Cytotoxic T cell (primary cell): Measurements from ENCODE around the genes RGS6 and RBM25.

DNA sequence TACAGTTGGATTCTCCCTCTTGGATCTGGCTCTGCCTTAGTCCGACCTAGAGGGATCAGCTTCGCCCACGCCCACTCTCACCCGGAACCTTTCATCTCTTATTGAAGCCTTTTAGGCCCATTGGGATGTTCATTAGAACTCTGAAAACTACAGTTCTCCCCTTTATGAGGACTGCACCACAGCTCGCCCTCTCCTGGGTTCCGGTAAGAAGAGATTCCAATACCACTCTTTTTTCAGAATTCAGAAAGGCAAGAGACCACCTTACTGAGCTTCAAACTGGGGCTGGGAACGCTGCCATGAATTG, 728 bp upstream of the MAP3K9 start:
- PRO-cap, 2 experiments = no peak in any of the 2 experiments

DNA sequence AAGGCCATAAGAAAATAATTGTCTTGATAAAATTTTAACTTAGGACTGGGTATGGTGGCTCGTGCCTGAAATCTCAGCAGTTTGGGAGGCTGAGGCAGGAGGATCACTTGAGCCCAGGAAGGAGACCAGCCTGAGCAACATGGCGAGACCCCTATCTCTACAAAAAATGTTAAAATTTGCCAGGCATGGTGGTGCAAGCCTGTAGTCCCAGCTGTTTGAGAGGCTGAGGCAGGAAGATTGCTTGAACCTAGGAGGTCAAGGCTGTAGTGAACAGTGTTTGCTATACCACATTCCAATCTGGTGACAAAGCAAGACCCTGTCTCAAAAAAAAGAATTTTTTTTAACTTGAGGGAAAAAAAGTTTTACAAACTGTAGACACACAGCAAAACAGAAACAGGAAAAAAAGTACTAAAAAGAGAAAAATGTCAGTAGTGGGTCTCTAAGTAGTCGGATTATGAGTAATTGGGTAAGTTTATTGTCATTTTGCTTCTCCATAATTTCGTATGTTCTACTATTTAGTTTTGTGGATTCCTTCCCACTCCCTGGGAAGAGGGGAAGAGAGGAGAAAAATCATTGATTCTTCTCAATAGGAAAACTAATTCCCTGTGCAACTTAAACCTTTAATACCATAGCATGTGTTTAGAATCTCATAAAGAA, 2.4 kb upstream of the MAP3K9 start:
- PRO-cap, 2 experiments = no peak in any of the 2 experiments

DNA sequence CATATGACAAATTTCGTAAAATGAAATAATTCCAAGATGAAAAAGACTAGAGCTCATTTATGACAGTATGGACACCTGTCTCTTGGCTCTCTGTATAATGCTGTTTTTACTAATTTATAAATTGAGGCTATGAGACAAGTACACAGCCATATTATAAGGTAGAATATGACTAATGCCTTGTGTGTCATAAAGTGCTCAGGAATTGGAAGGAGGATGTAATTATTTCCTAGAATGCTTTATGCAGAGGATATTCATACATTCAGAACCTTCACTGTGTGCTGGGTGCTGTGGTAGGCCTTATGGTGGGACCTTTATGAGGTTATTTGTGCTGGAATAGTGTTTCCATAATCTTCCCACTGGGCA, 13.3 kb downstream of the PCNX1 start:
- PRO-cap, 2 experiments = no peak in any of the 2 experiments

DNA sequence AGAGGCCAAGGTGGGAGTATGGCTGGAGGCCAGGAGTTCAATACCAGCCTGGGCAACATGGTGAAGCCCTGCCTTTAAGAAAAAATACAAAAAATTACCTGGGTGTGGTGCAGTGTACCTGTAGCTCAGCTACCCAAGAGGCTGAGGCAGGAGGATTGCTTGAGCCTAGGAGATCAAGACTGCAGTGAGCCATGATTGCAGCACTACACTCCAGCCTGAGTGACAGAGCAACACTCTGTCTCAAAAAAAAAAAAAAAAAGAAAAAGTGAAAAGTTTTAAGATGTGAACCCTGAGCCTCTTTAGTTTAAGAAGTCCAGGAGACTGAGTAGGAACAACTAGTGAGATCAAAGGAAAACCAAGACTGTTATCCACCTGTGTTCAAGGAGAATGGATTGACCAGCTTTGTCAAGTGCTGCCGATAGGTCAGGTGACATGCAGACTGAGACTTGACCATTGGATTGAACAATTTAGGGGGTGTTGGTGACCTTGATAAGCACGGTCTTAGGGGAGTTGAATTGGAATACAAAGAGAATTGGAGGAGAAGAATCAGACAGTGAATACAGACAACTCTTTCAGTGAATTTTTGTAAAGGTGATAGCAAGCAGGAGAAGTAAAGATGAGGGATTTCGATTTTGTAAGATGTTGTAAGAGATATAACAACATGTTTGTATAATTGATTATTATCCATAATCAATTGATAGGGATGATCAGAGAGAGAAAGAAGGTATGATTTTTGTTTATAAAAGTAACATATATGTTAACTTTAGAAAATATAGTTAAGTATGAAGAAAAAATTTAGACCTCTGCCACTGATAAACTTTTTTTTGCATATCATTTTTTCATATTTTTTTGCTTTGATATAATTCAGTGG, 66.0 kb downstream of the PCNX1 start:
- PRO-cap, 2 experiments = no peak in any of the 2 experiments

DNA sequence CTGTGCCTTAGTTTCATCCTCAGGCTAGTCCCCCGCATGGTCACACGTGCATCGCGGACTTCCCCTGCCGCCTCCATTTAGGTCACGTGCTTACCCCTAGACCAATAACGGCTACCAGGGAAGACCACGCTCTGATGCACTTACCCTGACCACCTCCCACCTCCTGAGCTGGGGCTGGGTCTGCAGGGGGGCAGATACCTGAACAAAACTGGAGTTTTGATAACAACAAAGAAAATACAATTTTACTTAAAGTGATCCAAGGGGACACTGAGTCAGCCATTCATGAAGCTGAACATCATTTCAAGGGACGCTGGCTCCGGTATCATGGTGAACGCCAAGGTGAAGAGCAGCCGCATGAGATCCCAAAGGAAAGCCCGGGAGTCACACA, 138.9 kb upstream of the SIPA1L1 start:
- PRO-cap, 2 experiments = no peak in any of the 2 experiments

DNA sequence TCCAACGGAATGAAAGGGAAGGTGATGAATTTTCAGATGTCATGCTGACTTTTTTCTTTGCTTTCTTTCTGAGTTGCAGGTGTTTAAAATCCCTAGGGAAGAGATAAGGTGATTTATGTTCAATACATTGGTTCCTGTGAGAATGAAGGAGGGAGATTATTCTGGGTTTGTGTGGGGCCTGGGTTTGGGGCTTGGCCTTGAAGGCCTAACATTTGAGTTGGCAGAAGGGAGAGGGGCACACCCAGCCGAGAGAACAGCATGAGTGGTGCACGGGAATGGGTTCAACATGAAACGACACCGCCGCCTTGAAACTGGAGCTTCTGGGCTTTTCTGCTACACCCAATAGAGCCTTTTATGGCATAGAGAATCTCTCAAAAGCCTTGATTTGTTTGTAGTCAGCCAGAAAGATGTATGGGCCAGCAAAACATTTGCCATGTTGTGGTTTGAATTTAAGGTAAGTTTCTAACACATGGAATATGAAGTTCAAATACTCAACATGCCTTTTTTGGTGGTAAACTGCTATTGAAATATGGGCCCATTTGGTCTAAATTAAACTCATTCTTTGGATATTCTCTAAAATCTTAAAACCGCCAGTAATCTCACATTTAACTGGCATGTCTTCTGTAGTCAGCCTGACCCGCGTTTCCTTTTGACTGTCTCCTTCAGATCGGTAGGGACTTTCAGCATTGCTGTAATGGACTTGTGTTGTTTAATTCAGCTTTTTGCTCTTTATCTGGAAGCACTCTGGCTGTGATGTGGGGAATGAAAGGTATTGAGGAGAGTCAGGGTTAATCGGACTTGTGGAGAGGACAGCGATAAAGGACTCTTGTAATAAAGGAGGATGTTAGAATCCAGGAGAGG, 64.1 kb downstream of the SIPA1L1 start:
- PRO-cap, 2 experiments = no peak in any of the 2 experiments

DNA sequence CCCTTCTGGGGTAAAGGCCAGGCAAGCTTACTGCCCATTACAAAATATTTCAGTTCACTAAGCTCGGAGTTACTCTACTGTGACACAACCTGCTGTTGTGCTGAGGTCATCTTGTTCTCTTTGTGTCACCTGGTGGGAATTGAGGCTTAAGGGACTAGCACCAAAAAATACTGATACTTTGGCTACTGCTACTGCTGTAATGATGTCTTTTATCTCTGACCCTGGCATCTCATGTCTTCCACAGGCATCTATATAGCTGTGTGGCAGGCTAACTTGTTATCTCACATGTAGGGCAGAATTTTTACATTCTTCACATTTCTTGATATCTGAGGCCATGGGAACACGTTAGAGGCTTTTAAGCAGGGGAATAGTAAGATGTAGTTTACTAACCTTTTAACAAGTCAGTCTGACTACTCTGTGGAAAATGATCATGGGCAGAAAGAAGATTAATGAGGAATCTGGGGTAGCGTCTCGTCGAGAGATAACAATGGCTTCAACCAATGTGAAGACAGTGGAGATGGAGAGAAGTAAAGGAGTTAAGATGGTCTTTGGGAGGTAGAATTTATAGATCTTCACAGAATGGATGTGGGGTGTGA, 85.4 kb downstream of the SIPA1L1 start:
- PRO-cap, 2 experiments = no peak in any of the 2 experiments

GRCh38 chr14:71678670-71679342, 253.4 kb upstream of the RGS6 start:
- PRO-cap, 2 experiments = no peak in any of the 2 experiments

- PRO-cap, 2 experiments = no peak in any of the 2 experiments
Observed at GRCh38 chr14:71931872-71932864, at the start of gene RGS6. Gene RGS6, plus strand, starts transcription at chr14:71932429.

DNA sequence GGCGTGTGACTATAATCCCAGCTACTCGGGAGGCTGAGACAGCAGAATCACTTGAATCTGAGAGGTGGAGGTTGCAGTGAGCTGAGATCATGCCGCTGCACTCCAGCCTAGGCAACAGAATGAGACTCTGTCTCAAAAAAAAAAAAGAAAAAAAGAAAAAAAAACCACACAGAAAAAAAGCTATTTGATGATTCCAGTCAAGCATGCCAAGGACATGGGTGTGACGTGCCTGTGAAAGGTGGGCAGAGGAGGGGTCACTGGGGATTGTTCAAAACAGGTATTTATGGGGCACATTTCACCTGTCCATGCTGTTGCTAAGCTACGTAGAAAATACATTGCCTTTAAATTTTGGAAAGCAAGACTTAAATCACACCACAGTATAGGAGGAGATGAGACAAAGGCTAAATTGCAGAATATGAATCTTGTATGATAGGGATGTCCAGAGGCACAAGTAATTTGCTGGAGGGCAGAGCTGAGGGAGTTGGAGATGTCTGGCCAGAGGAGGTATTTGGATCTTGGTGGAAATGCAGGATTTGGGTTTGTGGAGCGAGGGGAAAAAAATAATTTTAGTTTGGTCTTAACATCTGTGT, 416.1 kb downstream of the DPF3 start:
- PRO-cap, 2 experiments = no peak in any of the 2 experiments

DNA sequence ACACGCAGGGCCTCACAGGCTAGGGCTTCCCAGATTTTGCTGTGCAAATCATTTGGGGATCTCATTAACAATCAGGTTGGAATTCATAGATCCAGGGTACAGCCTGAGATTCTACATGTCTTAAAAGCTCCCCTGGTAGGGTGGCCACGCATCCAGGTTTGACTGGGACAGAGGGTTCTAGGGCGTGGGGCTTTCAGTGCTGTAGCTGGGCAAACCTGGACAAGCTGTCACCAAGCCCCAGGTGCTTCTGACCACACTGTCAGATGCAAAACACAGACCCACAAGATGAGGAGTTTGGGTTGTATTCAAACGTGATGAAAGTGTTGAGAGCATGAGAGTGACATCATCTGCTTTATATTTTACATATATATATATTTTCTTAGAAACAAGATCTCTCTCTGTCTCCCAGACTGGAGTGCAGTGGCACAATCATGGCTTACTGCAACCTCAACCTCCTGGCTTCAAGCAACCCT, 210.2 kb downstream of the DPF3 start:
- PRO-cap, 2 experiments = peak in 1 of 2 experiments; most common minus-strand start position 245 of the sequence (in 1)

- PRO-cap, 2 experiments = no peak in any of the 2 experiments
Observed at GRCh38 chr14:72812263-72812978, 81.5 kb downstream of the DPF3 start.

DNA sequence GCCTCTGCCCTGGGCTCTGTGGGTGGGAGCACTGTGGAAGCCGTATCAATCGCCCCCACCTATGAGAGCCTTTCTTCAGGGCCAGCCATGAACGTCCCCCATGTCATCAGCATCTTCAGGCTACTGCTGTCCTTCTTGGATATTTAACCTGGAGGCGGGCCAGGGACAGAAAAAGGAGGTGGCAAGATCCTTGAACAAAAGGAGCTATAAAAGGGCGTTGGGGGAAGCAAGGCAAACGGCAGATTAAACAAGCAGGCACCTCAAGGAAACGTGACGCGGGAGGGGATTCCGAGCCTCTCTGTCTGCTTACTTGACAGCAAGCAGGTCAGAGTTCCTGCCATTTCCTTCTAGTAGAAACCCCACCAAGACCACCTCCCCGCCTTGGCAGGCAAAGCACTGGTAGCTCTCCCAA, 63.0 kb downstream of the DPF3 start:
- PRO-cap, 2 experiments = no peak in any of the 2 experiments

GRCh38 chr14:72849405-72849744, 44.5 kb downstream of the DPF3 start:
- PRO-cap, 2 experiments = no peak in any of the 2 experiments

DNA sequence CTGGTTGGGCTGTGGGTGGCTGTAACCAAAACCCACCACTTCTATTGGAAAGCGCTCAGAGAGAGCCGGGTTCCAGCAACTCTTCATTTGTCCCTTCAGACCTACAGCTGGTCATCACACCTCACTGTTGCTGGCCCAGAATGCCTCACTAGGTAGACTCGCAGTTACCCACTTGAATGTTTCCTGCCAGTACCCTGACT, 33.6 kb downstream of the DCAF4 start:
- PRO-cap, 2 experiments = no peak in any of the 2 experiments

- PRO-cap, 2 experiments = peak in 2 of 2 experiments; most common plus-strand start chr14:73058513 (in 2); most common minus-strand start chr14:73058305 (in 2)
Observed at GRCh38 chr14:73058169-73058644, at the start of gene RBM25. Gene RBM25, plus strand, starts transcription at chr14:73058534.

GRCh38 chr14:73058645-73059406, 492 bp downstream of the RBM25 start:
- PRO-cap, 2 experiments = peak in 2 of 2 experiments; most common plus-strand start chr14:73058923 (in 1); most common minus-strand start chr14:73058954 (in 2)

GRCh38 chr14:73108963-73109601, 27.2 kb upstream of the PSEN1 start:
- PRO-cap, 2 experiments = no peak in any of the 2 experiments

DNA sequence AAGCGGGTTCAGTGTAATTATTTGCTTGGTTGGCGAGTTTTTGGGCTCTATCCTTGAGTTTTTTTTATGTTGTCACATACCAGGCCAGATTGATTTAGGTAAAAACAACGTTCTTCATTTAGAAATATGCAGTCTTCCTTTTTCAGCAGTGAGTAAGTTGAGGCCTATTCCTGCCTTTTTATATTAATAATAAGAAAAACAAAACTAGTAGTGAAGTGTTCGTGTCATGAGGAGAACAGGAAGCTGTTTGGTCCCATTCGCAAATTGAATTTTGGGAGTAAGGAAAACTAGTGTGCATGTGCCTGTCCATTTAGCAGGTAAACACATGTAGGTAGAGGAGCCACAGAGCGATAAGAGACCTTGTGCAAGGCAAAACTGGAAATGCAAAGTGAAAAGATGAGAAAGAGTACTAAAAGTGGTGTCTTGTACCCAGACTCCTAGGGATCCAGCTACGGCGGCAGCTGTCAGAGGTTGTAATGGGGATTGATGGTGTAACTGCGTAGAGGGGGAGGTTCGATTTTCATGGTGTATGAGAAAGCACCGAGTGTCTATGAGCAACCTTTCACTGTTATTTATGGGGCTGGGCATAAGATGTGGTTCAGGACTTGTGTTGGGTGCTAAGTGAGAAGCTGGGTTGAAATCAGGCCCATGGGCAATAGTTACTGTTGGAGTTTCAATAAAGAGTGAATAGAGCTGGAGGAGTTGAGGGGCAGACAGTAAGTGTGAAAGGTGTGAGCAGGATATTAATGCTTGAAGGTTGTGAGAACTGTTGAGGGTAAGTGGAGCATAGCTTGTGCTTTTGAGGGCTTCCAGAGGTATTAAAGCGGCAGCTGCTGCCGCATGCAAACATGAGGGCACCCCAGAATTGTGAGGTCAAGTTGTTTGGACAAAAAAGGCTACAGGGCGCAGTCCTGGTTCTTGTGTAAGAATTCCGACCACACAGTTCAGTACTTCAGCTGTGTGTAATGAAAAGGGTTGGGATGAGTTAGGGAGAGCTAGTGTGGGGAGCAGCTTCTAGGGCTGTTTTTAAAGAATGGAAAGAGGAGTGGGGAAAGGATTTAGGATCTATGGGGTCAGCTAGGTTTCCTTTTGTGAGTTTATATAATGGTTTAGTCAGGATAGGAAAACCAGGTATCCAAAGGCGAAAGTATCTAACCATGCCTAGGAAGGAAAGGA, 6.7 kb upstream of the PSEN1 start:
- PRO-cap, 2 experiments = no peak in any of the 2 experiments

GRCh38 chr14:73206257-73206682, 31.0 kb upstream of the PAPLN start:
- PRO-cap, 2 experiments = no peak in any of the 2 experiments